ENCODE results near the genes TMEM242 and ZDHHC14.

DNA sequence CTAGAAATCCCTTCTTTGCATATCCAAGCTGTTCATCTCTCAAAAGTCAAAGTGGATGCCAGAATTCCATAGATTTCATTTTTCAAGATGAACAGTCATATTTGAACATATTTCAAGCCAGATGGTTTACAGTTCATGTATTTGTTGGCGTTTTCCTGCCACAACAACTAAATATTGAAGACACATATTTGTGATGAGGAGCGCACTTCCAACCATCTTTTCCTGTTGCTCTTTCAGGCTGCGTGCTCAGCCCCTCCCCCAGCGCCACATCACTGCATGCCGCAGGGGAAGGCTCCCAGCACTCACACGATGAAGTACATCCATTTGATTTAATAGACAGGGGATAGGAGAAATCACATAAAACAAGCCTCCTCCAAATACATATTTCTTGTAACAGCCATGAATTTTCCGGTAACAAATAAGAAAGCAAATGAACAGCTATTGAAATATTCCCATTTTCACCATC lies 6.0 kb upstream of the NOX3 start:
- RRBS = no CpG with 5 or more reads among the region's 7 CpGs

DNA sequence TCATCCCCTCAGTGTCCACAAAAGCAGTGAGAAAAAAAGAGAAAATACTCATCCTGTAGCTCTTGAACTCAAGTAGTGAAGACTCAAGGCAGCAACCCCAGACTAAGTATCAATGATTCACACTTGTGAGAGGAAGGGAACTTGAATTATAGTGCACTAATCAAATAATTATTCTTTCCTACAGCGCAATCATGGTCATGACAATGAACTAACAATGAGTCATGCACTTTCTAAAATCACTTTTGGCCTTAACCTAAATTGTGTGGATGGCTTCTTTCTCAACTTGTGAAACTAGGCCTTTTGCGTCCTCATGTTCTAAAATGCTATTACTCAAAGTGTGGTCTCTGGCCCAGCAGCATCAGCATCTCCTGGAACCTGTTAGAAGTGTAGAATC lies 68.6 kb upstream of the NOX3 start:
- RRBS = no CpG with 5 or more reads among the region's 2 CpGs

DNA sequence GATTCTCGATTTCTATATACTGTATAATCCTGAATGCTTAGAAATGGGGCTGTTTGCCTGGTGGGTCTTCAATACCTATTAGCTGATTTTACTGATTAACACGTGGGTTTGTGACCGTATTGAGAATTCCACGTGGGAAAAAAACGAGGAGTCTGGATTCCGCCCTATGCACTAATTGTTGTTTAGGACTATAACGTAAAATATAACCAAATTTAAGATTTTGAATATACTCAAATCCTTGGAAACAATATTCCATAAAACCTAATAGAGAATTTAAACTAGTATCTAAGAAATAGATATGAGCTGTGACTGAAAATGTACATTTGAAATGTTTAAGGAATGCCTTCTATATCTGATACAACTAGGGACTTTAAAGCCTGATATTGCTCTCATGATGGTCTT lies 93.5 kb upstream of the NOX3 start:
- RRBS = no CpG with 5 or more reads among the region's 7 CpGs

GRCh38 chr6:155782250-155782578 lies 326.6 kb upstream of the NOX3 start:
- RRBS = no CpG with 5 or more reads among the region's 1 CpG

DNA sequence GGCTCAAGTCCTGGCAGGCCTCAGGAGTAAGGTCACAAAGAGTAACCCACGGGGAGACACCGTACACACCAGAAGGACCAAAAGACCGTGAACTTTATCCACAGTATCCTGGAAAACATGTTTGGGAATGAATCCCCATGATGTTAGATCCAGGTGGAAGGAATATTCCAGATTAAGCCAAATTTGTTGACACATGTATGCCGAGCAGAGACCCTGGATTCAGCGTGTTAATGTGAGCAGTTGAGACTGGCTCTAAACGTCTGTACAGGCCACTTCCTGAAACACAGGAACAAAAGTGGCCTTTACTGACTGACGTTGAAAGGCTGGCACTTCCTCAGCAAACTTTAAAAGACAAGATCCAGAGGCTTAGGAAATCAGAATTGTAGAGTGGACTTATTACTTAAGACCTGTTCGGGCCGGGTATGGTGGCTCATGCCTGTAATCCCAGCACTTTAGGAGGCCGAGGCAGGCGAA lies 125.8 kb upstream of the ARID1B start:
- RRBS = no CpG with 5 or more reads among the region's 11 CpGs

- RRBS = no CpG with 5 or more reads among the region's 9 CpGs
Observed at GRCh38 chr6:156689451-156690151, 87.6 kb upstream of the ARID1B start.

- RRBS = no CpG with 5 or more reads among the region's 4 CpGs
Observed at GRCh38 chr6:156808930-156809563, 31.9 kb downstream of the ARID1B start.

DNA sequence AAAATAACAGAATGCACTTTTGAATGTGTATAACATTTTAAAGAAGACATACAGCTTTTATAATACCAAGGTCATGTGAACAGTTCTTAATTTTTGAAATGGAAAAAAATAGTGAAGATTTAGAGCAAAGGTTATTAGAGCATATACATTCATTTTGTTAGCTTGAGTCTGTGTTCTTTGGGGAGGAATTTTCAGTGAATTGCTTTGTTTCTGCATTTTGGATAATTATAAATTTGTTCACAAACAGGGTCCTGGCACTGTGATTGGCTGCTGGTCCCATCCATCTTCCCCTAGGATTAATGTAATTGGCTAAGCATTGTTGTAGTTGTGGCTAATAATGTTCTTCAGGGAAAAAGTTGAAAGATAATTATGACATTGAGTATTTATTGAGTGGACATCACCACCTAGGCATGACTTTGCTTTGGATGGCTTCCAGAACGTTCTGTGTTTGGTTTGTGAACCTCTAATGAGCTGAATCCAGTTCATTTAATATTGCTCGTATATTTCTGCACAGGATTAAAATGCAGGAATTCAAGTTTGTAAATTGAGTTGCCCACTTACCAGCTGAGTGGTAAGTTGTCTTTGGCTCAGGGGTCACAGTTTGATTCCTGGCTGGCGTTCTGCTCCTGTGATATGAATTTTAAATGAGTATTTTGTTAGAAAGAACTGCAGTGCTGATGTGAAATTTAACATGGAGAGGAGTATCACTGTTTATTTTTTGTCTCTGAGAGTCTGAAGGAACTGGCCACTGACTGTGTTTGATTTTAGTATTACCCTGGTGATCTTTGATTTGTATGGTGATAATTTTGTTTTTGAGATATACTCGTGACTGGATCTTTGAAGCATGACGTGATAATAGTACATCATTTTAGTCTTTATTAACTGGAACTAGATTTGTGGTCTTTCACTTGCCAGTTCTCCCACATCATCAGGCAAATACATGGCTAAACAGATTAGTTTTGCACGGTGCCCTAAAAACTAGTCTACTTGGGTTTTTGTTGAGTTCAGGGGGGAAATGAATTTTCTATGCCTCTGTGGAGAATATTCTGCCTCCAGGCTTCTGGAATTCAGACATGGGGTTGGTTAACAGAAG lies 55.2 kb downstream of the ARID1B start:
- RRBS = no CpG with 5 or more reads among the region's 6 CpGs

- RRBS = no CpG with 5 or more reads among the region's 10 CpGs
Observed at GRCh38 chr6:156862611-156863176, 85.5 kb downstream of the ARID1B start.

GRCh38 chr6:157213165-157213681 lies 110.1 kb downstream of the TMEM242 start:
- RRBS = no CpG with 5 or more reads among the region's 9 CpGs

- RRBS = no CpG with 5 or more reads among the region's 7 CpGs
Observed at GRCh38 chr6:157253738-157254344, 69.5 kb downstream of the TMEM242 start.

DNA sequence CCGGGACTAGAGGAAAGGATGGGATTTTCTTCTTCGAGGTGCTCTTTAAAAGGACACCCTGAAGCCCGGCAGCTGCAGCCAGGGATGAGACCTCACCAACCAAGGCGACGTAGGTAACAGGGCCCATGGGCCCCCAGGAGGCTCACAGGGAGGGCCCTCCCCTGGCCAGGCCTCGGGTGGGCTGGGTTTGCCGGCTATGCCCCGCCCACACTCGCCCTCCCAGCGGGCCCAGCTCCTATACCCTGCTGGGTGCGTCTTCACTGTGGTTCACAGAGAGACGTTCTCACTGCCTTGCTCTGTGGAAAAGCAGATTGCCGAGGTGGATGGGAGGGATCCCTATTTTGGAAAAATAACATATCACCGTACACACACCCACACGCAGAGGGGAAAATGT lies 49.7 kb downstream of the TMEM242 start:
- RRBS = no CpG with 5 or more reads among the region's 15 CpGs

DNA sequence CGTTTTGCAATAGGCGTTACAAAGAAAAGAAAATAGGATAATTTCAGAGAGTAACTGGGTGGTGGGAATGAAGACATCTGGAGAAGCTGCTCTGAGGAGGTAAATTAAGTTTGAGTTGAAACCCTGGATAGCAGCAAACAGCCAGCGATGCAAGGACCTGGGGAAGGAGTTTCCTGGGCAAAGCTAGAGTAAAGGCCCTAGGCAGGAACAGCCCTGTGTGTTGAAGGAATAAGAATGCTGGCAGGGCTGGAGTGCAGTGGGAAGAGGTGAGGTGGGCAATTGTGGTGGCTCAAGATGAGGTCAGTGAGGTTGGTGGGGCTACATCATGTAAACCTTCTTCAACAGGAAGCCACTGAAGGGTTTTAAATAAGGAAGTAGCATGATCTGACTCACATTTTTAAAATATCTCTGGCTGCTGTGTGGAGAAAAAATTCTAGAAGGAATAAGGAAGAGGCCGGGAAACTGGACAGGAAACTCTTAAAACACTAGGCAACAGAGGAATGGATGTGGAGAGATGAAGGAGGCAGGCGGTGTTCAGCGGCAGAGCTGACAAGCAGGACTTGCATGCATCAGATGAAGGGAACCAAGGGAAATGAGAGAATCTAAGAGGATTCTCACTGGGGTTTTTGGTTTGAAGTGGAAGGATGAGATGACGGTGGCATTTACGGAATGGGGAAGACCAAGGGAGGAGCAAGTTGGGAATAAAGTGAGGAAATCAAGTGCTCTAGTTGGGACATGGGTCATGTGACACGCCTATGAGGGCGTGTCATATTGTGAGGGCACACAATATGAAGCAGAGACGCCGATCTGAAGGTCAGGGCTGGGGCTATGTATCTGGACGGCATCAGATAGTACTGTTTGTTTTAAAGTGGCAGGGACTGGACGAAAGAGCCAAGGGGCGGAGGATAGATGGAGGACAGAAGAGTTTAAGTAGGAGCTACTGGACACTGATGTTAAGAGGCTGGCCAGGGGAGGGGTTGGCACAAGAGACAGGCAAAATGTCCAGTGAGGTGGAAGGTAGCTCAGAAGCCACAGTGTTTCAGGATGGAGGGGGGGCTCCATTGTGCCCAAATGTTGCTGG lies 18.3 kb downstream of the TMEM242 start:
- RRBS = no CpG with 5 or more reads among the region's 15 CpGs

DNA sequence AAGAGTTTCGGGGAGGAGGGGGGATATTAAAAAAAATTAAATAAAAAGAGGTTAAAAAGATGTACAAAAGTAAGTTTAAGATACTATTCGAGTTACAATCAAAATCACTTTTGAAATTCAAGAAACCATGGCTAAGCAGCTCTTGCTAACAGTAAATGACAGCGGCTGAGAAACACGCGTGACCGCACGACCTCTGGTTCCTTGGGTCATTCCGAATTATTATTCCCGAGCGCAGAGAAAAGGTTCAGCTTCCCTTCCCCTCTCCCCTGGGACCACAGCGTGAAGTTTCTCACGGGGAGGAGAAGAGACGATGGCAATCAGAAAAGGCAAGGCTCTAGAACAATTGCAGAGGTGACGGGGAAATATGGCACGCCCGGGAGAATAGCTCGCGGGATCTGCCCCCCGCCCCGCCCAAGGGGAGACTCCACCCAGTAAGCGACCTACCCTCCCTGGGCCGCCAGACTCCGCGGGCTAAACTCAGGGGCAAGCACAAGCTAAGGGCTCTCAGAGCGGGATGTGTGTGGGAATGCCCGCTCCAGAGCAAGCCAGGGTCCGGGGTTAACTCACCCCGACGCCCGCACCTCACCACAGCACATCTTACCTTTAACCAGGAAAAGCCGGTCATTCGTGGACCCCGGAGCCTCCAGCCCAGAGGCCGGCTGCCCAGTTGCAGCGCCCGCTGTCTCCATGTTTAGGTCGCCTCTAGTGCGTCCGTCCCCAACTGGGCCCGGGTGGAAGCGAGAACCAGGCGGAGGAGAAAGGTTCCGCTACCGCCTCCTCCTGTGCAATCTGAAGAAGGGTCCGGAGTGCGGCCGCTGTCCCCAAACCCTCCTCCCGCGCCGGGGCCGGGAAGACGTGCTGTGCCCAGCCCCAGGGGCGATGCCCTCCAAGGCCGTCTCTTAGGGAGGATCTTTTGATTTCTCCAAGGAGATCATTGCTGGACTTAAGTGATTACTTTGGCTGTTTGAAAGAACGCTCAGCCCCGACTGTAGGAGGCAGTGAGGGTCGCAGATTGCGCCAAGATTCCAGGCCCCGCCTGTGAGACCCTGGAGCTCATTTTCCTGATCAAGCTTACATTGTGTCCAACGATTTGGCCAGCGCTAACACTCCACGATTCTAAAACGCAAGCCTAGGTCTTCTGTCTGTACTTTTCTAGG lies at the start of gene TMEM242:
TMEM242 (minus strand) TSS at position 709 of the 1,157 bp plus-strand sequence.
- RRBS = 3% methylated on average over 21 of the region's 63 CpGs

- RRBS = no CpG with 5 or more reads among the region's 4 CpGs
Observed at GRCh38 chr6:157328239-157328685, 4.9 kb upstream of the TMEM242 start.

GRCh38 chr6:157379625-157379880 lies 1.4 kb upstream of the ZDHHC14 start:
- RRBS = no CpG with 5 or more reads among the region's 3 CpGs

GRCh38 chr6:157380744-157381607 lies at the start of gene ZDHHC14:
ZDHHC14 (plus strand) TSS chr6:157381190.
- RRBS = 2% methylated on average over 65 of the region's 115 CpGs

DNA sequence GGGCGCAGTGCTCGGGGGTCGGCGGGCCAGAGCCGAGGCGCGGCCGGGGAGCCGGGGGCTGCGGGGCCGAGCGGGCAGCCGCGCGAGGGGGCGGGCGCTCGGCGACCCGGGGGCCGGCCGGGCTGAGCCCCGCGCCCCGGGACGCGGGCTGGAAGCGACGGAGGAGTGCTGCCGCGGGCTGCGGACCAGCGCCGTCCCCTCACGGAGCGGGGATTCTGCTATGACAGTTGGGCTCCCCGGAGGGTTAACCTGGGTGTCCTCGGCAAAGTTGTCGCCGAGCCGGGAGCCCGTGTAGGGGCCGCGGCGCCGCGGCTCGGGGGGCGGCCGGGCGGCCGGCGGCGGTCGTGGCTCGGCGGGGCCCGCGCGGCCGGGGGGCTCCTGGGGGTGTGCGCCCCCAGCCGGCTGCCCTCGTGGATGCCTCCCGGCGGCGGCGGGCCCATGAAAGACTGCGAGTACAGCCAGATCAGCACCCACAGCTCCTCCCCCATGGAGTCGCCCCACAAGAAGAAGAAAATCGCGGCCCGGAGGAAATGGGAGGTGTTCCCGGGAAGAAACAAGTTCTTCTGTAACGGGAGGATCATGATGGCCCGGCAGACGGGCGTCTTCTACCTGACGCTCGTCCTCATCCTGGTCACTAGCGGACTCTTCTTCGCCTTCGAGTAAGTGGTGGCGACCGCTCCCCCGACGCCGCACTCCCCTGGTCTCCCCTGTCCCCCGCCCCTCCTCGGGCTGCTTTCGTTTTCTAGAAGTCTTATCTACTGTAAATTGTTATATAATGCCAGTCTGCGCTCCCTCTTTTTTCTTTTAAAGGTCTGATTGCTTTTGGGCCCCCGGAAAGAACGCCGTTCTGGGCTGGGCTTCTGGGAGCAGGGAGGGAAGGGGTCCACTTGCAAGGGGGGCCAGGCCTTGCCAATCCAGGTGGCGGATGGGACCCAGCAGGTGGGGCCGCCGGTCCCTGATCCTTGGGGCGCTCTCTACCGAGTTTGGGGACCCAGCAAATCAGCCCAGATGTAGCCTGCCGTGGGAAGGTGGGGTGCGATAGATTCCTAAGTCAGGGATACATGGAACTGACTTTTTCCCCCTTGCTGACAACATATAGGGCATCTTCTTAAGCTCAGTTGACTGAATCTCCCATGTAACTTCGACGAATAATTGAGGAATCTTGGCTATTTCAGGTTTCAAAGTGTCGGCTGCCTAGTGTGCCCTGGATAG lies 1.0 kb downstream of the ZDHHC14 start:
- RRBS = 3% methylated on average over 46 of the region's 105 CpGs

GRCh38 chr6:157717572-157717936 lies 105.5 kb upstream of the SNX9 start:
- RRBS = no CpG with 5 or more reads among the region's 5 CpGs

DNA sequence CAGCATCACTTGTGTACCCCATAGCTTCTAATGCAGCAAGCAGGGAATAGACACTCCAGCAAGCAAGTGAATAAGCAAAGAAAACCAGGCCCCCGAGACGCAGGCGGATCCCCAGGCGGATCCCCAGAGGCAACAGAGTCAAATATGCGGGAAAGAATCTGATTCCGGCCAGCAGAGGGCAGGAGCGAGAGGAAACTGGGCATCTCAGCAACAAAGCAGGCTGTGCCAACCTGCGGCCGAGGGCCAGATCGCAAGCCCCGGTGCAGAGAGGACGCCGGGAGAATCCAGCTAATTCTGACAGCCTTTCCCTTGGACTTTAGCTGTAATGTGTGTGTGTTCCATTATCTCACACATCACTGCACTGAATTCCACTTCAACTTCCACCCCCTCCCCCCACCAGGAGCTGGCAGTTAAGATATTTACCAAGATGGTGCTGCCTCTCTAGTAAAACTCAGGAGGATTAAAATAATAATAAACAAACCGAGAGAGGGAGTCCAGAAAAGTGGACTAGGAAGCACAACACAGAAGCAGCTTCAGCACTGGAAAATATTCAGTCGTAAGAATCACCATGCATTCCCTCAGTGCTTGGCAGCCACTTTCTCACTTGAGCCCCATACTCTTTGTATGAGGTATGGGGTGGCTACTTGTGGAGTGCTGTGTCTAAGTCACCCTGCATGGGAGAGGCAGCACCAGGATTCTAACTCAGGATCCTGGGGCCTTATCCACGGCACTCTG lies 66.2 kb upstream of the SNX9 start:
- RRBS = 6% methylated on average over 6 of the region's 16 CpGs

All from amniotic epithelial cell (primary cell).